Foreskin keratinocyte (primary cell): ENCODE data around the genes NPY1R and TRIM61.

DNA sequence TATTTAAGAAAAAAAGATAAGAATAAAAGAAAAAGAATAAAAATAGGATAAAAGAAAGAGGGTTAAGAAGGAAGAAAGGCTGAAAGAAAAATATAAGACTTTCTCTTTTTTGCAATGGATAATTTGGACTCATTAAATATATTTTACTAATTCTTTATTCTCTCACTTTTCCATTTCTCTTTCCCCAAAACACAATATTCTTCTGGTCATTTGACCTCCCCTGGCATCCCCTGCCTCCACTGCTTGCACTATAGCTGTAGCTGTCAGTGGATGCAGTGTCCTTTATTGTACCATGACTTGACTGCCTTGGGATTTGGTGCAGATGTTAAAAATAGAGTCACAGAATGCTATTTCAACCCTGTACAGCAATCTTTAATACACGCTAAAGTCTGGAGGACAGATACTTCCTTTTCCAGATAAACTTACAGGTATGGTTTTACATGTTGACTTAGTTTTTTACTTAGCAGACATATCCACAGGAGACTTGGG is 461.6 kb downstream of the NAF1 start:
- RAMPAGE, total RNA, result no peak

DNA sequence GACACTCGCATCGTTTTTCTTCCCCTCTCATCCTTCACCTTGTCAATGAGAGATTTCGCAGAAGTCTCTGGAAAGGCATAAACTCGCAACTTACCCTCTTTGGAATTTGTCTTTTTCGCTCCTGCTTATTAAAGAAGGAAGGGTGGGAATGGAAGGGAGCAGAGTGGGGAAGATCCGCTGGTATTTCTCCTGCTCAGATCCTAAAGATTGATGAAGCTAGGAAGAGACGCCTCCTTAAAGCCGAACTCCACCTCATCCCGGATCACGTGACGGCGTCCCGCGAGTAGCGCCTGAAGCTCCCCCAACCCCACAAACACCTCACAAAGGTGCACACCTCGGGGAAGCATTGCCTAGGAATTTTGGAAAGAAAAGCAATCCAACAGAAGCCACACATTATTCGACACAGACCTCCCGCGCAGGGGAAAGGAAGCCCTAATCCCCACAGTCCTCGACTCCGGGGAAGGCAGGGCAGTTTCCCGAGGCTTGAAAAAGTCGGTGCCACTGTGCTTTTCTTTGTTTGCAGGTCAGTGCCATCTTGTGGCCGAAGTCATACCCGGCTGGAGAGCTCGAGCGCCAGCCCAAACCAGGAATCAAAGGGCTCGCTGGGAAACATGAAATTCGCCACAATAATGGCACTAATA is at the start of gene NPY1R:
Gene NPY1R, minus strand, starts transcription at position 209 of the 641 bp plus-strand sequence.
- RAMPAGE, total RNA, result no peak

DNA sequence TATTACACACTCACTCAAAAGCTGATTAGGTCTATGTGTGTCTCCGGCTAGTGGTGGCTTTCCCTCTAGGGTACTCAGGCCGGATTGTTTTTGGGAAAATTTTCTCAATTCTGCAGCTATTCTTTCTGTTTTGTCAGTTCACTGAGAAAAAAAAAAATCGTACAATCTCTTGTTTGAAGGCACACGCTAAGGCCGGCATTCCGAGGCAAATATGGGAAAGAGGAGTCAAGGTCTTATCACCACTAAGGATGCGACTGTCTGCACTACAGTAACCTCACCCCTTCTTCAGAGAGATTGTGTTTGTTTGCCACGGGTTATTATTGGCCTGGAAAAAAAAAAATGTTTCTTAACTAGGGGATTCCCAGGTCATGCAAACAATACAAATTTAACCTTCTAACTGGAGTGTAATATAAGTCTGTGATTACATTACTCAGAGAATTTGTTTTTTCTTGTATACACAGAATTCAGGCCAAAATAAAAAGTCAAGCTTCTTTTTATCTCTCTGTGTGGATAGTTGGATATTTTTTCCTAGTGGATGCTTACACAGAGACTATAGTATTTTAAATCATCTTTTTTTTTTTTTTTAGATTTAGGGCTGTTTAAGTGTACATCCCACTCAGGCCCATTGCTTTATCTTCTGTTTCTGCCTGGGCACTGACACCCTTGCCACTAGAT is 168.3 kb downstream of the TMA16 start:
- RAMPAGE, total RNA, result no peak

GRCh38 chr4:164977229-164978041 is at the start of gene TRIM61:
TSS of gene TRIM61 (minus strand) at chr4:164977657.
- RAMPAGE, total RNA, result no peak

DNA sequence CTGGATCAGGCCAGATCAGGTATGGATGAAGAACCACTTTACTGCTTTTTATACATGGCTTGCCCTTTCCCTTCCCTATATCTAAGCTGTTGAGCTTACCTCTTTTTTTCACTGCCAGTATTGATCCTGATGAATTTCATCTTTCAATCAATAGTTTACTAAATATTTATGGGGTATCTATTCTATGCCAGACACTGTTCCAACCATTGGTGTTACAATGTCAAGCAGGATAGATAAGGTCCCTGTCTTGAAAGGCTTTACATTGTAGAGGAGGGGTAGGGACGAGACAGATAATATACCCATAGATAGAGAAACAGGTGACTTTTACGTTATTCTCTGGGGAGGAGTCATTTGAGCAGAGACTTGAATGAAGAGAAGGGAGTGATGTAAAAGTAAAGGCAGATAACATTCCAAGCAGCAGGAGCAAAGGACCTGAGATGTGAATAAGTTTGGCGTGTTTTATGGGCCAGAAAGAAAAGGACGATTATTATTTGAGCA is 33.7 kb downstream of the GK3 start:
- RAMPAGE, total RNA, result no peak

DNA sequence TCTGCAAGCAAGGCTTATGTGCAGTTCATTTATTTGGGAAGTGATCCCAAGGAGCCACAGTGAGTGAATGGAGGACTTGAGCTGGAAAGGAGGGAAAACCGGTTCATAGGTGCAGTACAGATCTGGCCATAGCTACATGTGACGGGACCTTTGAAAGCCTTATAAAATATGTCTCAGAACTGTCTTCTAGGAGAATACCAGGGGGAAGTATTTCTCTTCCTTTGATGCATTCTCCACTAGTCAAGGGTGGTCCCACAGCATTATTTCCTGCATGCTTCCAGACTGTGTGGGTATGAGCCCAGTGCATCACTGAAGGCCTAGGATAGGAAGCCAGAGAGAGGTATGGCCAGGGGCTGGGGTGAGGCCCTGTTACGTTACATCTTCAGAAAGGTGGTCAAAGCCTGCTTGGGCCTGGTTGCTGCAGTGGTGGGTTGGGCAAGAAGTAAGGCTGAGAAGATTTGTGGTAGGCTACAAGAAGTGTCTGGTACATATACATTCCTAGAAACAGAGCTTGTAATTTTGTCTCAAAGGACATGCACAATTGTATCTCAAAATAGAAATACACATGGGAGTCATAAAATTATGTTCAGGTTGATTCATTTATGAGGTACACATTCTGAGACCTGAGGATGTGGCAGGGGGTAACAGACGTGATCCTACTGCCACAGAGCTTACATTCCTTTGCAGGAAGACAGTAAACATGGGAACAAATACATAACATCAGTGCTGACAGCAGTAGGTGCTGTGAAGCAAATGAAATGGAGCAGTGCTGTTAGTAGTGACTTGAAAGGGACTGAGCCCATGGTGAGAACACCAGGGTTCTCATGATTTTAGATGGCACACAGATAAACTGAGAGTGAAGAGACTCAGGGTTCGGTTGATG is 22.1 kb downstream of the GK3 start:
- RAMPAGE, total RNA, result no peak

GRCh38 chr4:165327204-165327615 is 259 bp upstream of the MSMO1 start:
- RAMPAGE, total RNA, result no peak

GRCh38 chr4:165493466-165493790 is 114.6 kb downstream of the CPE start:
- RAMPAGE, total RNA, result no peak

GRCh38 chr4:165580448-165580969 is 201.7 kb downstream of the CPE start:
- RAMPAGE, total RNA, result no peak

GRCh38 chr4:168494828-168495027 is 2.1 kb upstream of the PALLD start:
- RAMPAGE, total RNA, result no peak

- RAMPAGE, total RNA, result no peak
Observed at GRCh38 chr4:168585438-168585967, 88.7 kb downstream of the PALLD start.

GRCh38 chr4:168765593-168765984 is 244.5 kb downstream of the CBR4 start:
- RAMPAGE, total RNA, result no peak

DNA sequence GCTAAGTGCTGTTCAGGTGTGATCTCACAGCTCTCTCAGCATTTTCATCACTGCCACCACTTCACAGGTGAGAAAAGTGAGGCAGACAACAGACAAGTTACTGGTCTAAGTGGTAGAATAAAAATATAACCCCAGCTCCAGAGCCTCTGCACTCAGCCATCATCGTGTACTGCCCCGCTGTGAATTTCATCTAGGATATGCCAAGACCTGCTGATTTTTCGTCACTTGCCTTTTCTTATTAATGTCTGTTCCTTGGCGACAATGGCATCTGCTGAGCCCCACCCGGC is 236.6 kb downstream of the CBR4 start:
- RAMPAGE, total RNA, result no peak

- RAMPAGE, total RNA, result no peak
Observed at GRCh38 chr4:169010541-169011121, 576 bp upstream of the CBR4 start.

GRCh38 chr4:169096192-169096892 is 86.3 kb upstream of the CBR4 start:
- RAMPAGE, total RNA, result no peak

- RAMPAGE, total RNA, result no peak
Observed at GRCh38 chr4:169099718-169100380, 89.8 kb upstream of the CBR4 start.

- RAMPAGE, total RNA, result no peak
Observed at GRCh38 chr4:169619367-169620288, 750 bp upstream of the CLCN3 start.

GRCh38 chr4:171080102-171080355 is 733.2 kb upstream of the GALNTL6 start:
- RAMPAGE, total RNA, result no peak

GRCh38 chr4:172962513-172963162 is 206.0 kb upstream of the GALNT7 start:
- RAMPAGE, total RNA, result no peak

DNA sequence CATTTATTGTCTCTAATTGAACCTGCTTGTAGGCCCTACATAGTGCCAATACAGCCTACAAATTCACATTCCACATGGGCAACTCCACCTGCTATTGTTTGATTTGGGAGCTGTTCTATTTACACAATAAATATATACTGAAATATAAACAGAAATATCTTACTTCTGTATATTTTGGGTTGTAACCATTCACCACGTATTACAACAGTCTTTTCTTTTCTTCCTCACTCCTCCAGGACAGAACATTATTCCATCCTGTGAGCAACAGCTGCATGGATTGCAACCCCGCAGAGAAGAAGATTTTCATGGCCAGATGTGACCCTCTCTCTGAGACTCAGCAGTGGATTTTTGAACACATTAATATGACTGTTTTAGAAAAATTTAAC is 128.9 kb upstream of the GALNT7 start:
- RAMPAGE, total RNA, result no peak